Right lobe of liver (tissue), 4 donors: ENCODE results near the gene OXSR1.

- PRO-cap, 4 experiments: peak in 4 of 4 experiments; most common plus-strand start chr3:38165626 (in 3); most common minus-strand start chr3:38165761 (in 2)
- RAMPAGE, long total RNA, 2 experiments: no peak in any of the 2 experiments
Observed at GRCh38 chr3:38165331-38166301, at the start of gene OXSR1. TSS of gene OXSR1 (plus strand) at chr3:38165537.

DNA sequence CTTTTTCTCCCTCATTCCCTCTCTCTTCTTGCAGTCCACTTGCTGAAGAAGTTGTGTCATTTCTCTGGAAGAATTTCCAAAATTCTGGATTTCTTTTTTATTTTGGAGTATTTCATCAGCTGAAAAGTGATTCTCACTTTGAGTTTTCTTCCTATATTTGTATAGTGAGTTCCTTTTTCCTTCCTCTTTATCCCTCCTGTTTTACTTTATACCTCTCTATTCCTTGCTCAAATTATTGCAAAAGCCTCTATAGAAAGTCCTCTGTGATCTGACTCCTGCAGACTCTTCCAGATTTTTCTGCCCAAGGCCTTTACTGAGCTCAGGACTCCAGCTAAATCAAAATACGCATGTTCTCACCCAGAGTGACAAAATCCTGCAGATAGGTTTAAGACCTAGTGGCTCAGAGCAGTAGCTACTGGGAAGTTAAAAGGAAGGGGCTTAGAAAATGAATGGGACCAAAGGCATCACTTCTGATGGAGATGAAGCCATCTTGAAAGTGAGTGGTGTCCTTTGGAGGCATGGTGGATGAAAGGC, 39.8 kb upstream of the ACVR2B start:
- PRO-cap, 4 experiments: no peak in any of the 4 experiments
- RAMPAGE, long total RNA, 2 experiments: no peak in any of the 2 experiments

- PRO-cap, 4 experiments: peak in 4 of 4 experiments; most common plus-strand start chr3:38455606 (in 2); most common minus-strand start chr3:38455594 (in 1)
- RAMPAGE, long total RNA, 2 experiments: no peak in any of the 2 experiments
Observed at GRCh38 chr3:38455490-38455852, 1.8 kb downstream of the ACVR2B start.

- PRO-cap, 4 experiments: no peak in any of the 4 experiments
- RAMPAGE, long total RNA, 2 experiments: no peak in any of the 2 experiments
Observed at GRCh38 chr3:38815870-38816202, 181 bp downstream of the SCN10A start.

- PRO-cap, 4 experiments: no peak in any of the 4 experiments
- RAMPAGE, long total RNA, 2 experiments: no peak in any of the 2 experiments
Observed at GRCh38 chr3:39013317-39013641, 38.5 kb downstream of the SCN11A start.

- PRO-cap, 4 experiments: no peak in any of the 4 experiments
- RAMPAGE, long total RNA, 2 experiments: no peak in any of the 2 experiments
Observed at GRCh38 chr3:39135004-39135357, 18.4 kb downstream of the CSRNP1 start.

GRCh38 chr3:39148165-39148469, 5.3 kb downstream of the CSRNP1 start:
- PRO-cap, 4 experiments: no peak in any of the 4 experiments
- RAMPAGE, long total RNA, 2 experiments: no peak in any of the 2 experiments

- PRO-cap, 4 experiments: peak in 4 of 4 experiments; most common plus-strand start chr3:39148684 (in 2); most common minus-strand start chr3:39148626 (in 1)
- RAMPAGE, long total RNA, 2 experiments: no peak in any of the 2 experiments
Observed at GRCh38 chr3:39148470-39149407, 4.7 kb downstream of the CSRNP1 start.

DNA sequence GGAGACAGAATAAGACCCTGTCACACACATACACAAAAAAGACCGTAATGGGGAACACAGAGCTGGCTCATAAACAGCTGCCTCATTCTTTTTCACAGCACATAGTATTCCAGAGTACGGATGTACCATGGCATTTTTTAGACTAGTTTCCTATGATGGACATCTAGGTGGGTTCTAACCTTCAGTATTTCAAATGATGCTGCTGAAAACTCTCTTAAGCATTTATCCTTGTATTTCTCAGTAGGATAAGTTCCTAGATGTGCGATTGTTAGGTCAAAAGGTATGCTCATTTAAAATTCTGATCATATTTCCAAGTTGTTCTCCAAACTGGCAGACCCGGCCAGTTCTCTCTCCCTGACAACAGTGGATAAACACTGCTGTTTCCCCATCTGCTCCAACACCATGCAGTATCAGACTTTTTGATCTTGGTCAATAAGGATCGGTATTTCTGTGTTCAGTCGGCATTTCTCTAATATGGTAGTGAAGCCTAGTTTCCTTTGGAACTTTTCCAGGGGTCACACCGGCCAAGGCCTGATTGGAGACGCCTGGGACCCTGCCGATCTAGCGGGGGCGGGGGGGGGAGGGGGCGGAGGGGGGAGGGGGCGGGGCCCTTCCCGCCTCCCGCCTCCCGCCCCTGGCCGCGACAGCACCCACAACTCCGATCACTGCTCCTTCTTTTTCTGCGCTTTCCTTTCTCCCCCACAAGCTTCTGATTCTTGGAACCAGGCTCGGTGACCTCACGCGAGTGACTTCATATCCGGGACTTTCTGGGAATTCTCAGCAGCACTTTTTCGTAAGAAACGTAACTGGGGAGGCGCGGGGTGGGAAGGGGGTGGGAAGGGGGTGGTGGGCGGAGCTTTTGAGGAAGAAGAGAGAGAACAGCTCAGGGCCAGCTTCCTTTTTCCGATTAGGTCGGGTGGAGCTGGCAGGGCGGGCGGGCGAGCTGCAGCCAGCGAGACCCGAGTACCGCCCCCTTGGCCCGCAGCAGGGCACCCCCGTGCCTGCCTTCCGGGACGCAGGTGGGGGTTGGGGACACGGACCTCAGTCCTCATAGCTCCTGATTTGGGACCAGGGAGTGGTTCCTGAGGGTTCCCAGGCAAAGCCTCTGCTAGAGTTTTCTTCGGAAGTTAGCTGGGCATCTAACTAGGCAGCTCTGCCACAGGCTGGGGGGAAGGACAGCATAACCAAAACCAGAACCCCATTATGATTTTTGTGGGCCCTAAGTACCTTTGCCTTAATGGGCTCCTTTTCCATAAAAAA, 14.8 kb downstream of the XIRP1 start:
- PRO-cap, 4 experiments: peak in 4 of 4 experiments; most common plus-strand start position 906 of the sequence (in 3); most common minus-strand start position 667 of the sequence (in 4)
- RAMPAGE, long total RNA, 2 experiments: start-site peak on the plus strand in 1 of 2 experiments, centred at position 1,065 of the sequence, 9 reads per replicate

DNA sequence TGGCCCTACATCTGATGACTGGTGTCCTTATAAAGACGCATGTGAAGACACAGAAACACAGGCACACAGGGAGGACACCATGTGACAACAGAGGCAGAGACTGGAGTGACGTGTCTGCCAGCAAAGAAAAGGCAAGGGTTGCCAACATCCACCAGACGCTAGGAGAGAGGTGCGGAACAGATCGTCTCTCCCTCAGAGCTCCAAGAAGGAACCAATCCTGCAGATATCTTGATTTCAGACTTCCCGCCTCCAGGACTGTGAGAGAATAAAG, 42.8 kb downstream of the CX3CR1 start:
- PRO-cap, 4 experiments: no peak in any of the 4 experiments
- RAMPAGE, long total RNA, 2 experiments: no peak in any of the 2 experiments

DNA sequence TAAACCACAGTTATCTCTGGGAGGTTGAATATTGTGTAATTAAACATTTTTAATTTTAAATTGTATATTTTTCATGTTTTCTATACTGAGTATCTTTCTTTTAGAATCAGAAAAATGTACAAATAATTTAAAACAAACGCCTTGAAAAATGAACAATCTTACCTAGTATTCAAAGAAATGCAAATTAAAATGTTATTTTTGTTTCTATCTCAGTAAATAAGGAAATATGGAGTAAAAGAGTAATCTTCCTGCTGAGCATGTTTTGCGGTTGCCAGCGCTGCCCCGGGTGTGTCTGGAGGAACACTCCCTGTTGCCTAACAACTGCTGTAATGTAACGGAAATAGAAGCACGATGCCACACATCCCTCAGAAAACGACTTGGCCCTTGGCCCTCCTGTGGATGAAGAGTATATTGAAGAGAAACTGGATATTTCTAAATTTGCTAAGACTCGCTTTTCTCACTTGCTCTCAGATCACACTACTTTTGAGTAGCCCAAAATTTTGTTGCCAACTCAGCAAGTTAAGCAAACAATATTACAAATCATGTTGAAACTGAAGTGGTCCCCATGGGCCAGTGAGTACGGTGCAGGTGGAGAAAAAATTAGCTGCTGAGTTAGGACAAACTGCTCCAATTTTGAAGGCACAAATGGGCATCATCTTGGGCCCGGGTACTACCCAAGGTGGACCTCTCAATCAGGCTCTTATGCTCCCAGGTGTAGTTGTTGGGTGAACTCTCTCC, 18.9 kb downstream of the CX3CR1 start:
- PRO-cap, 4 experiments: no peak in any of the 4 experiments
- RAMPAGE, long total RNA, 2 experiments: no peak in any of the 2 experiments

GRCh38 chr3:40187756-40188255, 121.7 kb upstream of the EIF1B start:
- PRO-cap, 4 experiments: no peak in any of the 4 experiments
- RAMPAGE, long total RNA, 2 experiments: no peak in any of the 2 experiments

- PRO-cap, 4 experiments: no peak in any of the 4 experiments
- RAMPAGE, long total RNA, 2 experiments: no peak in any of the 2 experiments
Observed at GRCh38 chr3:40238233-40238752, 71.2 kb upstream of the EIF1B start.

GRCh38 chr3:40464880-40465618, 7.9 kb downstream of the RPL14 start:
- PRO-cap, 4 experiments: no peak in any of the 4 experiments
- RAMPAGE, long total RNA, 2 experiments: no peak in any of the 2 experiments

DNA sequence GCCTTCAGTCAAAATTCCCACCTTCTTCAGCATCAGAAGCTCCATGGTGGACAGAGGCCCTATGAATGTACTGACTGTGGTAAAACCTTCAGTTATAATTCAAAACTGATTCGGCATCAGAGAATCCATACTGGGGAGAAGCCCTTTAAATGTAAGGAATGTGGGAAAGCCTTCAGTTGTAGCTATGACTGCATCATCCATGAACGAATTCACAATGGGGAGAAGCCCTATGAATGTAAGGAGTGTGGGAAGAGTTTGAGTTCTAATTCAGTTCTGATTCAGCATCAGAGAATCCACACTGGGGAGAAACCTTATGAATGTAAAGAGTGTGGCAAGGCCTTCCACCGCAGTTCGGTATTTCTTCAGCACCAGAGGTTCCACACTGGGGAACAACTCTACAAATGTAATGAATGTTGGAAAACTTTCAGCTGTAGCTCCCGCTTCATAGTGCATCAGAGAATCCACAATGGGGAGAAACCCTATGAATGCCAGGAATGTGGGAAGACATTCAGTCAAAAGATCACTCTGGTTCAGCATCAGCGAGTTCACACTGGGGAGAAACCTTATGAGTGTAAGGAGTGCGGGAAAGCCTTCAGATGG, 10.5 kb downstream of the ZNF619 start:
- PRO-cap, 4 experiments: no peak in any of the 4 experiments
- RAMPAGE, long total RNA, 2 experiments: no peak in any of the 2 experiments

DNA sequence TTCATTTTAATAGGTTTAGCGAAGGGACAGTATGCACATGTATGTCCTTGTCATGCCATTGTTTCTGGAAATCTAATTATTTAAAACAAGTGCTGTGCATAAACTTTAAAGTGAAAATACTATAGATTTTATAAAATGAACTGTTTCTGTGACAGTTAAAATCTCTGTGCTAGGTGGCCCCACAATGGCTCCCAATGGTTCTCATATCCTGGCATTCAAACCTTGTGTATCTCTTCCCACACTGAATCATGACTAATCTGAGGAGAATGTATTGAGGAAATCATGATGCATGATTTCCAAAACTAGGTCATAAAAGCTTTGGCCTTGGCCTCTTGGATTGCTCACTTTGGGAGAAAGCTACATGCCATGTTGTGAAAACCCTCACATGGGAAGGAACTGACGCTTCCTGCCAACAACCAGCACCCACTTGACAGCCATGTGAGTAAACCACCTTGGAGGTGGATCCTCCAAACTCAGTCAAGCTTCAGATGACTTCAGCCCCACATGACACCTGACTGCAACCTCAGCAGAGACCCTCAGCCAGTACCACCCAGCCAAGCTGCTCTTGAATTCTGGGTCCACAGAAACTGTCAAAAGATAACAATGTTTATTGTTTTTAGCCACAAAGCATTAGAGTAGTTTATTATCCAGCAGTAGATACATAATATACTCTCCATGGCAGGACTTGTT, 1.2 kb upstream of the ZNF620 start:
- PRO-cap, 4 experiments: peak in 1 of 4 experiments; most common plus-strand start position 352 of the sequence (in 1); most common minus-strand start position 196 of the sequence (in 1)
- RAMPAGE, long total RNA, 2 experiments: no peak in any of the 2 experiments

- PRO-cap, 4 experiments: no peak in any of the 4 experiments
- RAMPAGE, long total RNA, 2 experiments: no peak in any of the 2 experiments
Observed at GRCh38 chr3:40765969-40766349, 241.2 kb downstream of the ZNF621 start.

- PRO-cap, 4 experiments: peak in 3 of 4 experiments; most common plus-strand start chr3:41117808 (in 3)
- RAMPAGE, long total RNA, 2 experiments: no peak in any of the 2 experiments
Observed at GRCh38 chr3:41117376-41118101, 81.8 kb upstream of the CTNNB1 start.

DNA sequence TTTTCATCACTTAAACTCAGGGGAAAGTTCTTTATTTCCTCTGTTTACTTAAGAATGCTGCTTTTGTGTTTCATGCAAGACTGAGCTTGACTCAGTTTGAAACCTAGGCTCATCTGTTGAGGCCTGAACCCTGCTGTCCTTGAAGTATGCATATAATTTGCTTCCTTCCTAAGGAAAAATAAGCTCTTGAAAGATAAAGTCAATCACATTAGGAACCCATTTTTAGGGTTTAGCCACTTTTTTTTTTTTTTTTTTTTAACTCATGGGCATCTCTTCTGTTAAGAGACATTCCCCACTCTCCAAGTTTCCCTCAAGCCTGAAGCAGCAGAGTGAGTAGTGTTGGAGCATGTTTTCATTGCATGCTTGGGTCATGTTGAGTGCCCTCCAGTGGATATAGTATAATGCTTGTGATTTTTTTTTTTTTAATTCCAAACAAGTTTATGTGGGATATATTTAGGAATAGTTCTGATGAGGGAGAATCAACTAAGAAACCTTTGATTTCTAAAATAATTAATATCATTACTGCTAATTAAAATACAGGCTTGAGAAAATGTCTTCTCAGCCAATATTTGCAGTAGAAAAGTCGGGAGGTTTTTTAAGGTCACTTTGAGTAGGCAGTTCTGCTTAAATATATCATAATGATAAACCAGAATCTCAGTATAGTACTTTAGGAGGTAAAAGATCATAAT, 3.6 kb downstream of the CTNNB1 start:
- PRO-cap, 4 experiments: no peak in any of the 4 experiments
- RAMPAGE, long total RNA, 2 experiments: no peak in any of the 2 experiments

GRCh38 chr3:41239959-41240389, 40.7 kb downstream of the CTNNB1 start:
- PRO-cap, 4 experiments: no peak in any of the 4 experiments
- RAMPAGE, long total RNA, 2 experiments: no peak in any of the 2 experiments